NB4 (cell line): ENCODE measurements around a stretch of chr13.

- RRBS: no CpG with 5 or more reads among the region's 40 CpGs
These were observed 107.4 kb upstream of the DOCK9 start for GRCh38 chr13:99084933-99085999.

DNA sequence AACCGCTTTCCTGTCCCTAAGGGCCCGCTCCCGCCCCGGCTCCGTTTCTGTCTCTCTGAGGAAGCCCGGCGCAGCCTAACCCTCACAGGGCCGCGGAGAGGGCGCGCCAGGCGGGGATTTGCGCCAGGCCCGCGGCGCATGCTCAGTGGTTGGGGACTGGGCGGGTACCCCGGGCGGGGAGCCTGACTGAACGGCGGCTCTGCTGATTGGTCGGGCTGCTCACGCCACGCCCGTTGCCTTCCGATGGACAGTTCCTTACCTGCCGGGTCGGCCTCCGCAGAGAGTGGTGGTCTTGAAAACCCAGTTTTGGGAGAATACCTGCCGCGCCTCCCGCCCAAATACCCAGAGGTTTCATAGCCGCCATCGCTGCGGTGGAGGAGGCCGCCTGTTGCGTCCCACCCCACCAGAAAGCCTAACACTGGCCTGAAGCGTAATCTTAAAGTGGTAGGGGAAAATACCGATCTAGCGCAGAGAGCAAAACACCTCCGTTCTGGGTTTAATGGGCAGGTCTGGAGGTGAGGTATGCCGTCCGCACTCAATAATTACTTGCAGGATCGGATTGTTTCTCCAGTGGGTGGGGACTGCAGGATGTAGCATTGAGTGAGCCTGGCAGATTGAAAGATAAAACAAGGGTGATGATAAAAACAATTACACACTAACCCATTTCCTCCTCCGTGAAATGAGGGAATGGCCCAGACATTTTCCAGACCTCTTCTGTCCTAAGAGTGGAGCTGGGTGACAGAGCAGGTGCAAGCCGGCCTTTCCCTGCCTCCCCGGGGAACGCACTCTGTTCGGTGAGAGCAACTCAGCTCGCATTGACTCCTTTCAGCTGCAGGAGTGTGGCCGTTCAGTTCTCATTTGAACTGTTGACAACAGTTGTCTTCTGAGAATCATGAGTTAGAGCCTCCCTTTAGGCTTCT is 110.0 kb upstream of the DOCK9 start:
- RRBS: 87% methylated on average over 8 of the region's 51 CpGs

- RRBS: no CpG with 5 or more reads among the region's 1 CpG
These were observed 83.8 kb upstream of the UBAC2 start for GRCh38 chr13:99116811-99117230.

DNA sequence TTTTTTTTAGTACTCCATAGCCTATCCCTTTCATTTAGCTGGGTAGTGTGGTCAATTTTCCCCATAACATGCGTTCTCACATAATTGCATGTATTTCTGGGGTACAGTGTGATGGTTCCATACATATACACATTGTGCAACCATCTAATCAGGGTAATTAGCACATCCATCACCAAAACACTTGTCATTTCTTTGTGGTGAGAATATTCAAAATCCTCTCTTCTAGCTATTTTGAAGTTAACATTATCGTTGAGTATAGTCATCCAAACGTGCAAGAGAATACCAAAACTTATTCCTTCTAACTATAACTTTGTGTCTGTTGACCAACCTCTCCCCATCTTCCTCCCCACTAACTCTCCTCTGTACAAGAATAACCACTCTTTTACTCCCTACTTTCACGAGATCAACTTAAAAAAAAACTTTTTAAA is 1.0 kb upstream of the UBAC2 start:
- RRBS: no CpG with 5 or more reads among the region's 4 CpGs

GRCh38 chr13:99214260-99214801 is 13.7 kb downstream of the UBAC2 start:
- RRBS: no CpG with 5 or more reads among the region's 7 CpGs

GRCh38 chr13:99227686-99228511 is 27.2 kb downstream of the UBAC2 start:
- RRBS: no CpG with 5 or more reads among the region's 14 CpGs

DNA sequence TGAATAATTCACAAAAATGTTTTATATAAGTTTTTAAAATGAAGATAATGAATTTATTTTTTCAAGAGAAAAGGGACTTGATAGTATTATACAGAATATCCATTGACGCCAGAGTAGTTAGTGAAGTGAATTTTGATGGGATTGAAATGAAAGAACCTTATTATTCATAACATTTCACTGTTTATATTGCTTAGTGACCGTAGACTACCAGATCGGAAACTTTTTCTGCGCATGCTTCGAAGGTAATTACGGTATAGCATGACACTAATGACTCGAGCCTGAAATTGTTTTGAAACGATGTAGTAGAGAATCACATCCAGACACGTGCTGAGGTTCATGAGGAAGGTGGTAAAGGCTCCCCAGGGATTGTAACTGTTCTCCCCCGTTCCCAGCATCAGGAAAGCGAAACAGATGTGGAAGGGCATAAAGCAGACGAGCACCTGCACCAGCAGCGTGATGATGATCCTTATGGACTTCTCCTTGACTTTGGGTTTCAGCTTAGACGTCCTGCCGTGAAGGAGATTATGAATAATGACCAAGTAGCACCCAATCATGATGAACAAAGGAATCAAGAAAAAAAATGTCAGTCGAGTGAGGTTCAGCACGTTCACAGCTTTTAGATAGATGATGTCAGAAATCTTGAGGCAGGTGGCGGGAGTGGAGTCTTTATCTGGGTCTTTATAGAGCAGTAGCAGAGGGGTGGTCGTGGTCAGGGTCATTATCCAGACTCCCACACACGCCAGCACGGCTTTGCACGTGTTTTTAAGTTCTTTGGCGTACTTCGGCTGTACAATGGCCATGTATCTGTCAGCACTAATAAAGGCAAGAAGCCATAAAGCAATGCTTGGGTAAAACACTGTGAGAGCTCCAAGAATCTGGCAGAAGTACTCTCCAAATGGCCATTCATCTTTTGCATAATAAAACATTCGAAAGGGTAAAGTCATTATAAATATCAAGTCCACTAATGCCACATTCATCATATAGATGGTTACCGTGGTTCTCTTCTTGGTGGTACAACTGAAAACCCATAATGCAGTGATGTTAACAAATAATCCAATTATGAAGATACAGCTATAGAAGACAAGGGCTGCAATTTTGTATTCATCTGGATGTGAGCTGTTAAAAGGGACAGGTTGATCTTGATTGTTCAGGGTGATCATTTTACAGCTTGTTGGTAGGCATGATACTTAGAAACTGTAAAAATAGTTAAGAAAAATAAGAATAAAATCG is 3.1 kb downstream of the GPR18 start:
- RRBS: no CpG with 5 or more reads among the region's 27 CpGs

- RRBS: no CpG with 5 or more reads among the region's 2 CpGs
These were observed 21.5 kb upstream of the GPR18 start for GRCh38 chr13:99279626-99280039.

GRCh38 chr13:99305103-99306068 is 1.8 kb downstream of the GPR183 start:
- RRBS: no CpG with 5 or more reads among the region's 16 CpGs

DNA sequence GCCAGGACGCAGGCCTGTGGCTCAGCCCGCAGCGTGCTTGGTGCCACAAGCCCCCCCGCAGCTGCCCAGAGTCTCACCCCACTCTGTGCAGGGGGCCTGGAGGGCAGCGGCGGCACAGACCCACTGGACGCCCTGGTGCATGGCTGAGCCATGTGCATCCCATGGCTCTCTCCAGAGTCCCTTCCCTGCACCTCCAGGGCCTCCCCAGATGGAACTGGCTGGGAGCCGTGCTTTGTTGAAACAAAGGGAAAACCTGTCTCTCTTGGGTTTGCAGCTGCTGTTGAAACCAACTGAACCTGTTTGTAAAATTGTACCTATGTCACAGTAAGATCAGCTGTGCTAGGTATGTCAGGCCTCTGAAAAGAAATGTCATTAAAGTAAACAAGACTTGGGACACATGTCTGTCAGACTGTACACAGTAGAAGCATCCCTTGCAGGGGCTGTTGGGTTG is 48.5 kb upstream of the GPR183 start:
- RRBS: no CpG with 5 or more reads among the region's 8 CpGs

DNA sequence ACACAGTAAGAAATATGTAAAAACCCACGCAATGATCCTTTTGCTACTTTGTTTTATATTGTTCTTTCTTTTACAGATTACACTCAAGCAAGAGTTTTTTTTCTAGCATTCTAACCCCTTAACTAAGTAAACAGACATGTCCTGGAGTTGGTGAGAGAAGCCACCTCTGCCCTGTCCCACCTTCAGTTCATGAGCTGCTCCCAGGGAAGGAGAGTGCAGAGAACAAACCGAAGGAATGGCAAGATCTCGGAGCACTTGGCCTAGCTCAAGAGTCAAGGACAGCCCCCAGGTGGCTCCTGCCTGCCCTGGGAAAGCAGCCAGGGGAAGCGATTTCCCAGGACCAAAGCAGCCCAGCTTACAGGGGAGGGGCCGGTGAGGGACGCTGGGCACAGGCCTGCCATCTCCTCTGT is 87.7 kb upstream of the TM9SF2 start:
- RRBS: no CpG with 5 or more reads among the region's 6 CpGs

- RRBS: no CpG with 5 or more reads among the region's 4 CpGs
These were observed 22.7 kb downstream of the TM9SF2 start for GRCh38 chr13:99523982-99524354.

DNA sequence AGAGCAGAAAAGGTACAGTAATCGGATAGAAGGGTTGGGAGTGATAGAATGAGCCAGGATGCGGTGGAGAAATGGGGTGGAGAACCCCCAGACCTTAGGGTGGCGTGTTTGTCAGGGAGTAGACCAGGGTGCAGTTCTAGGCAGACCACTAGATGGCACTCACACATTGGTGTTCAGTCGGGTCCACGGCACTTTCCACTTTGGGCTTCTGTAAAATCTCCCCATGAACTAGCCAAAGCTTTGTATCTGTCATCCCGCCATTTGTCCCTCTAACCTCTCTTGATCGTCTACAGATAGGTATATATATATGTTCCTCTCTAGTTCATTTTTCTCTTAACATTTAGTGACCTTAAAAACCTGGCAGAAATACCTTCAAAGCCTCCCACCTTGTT is 49.7 kb downstream of the CLYBL start:
- RRBS: no CpG with 5 or more reads among the region's 7 CpGs

- RRBS: 19% methylated on average over 34 of the region's 65 CpGs
These were observed 444 bp downstream of the ZIC5 start for GRCh38 chr13:99970978-99971667.

- RRBS: no CpG with 5 or more reads among the region's 17 CpGs
These were observed 2.7 kb upstream of the ZIC2 start for GRCh38 chr13:99978744-99979427.

DNA sequence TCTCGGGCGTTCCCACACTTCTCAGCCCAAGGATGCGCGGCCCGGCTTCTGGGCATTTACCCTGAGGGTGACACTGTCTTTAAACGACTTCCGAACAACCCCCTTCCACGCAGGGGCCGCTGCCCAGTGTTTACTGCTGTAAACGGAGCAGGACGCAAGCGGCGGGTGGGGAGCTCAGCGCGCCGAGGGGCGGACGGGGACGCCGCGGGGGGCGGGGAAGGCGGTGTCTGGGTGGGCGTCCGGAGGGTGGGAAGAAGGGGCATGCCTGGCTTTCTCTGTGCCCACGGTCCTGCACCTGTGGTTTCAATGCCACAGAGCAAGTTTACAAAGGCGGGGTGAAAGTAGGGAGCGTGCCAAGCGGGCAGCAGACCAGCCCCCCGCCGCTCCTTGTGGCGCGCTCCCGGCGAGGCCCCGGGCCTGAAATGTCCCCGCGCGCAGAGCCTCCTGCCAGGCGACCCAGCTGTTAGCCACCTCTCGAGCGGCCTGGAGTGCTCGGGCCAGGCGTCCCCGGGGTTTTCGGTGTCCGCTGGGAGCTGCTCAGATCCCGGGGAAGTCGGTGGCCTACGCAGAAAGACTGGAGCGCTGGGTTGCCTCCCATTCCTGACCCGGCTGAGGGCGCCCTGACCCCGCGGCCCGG is 1.7 kb upstream of the ZIC2 start:
- RRBS: 1% methylated on average over 21 of the region's 56 CpGs

GRCh38 chr13:99985278-99985897 is 3.8 kb downstream of the ZIC2 start:
- RRBS: 8% methylated on average over 6 of the region's 55 CpGs

DNA sequence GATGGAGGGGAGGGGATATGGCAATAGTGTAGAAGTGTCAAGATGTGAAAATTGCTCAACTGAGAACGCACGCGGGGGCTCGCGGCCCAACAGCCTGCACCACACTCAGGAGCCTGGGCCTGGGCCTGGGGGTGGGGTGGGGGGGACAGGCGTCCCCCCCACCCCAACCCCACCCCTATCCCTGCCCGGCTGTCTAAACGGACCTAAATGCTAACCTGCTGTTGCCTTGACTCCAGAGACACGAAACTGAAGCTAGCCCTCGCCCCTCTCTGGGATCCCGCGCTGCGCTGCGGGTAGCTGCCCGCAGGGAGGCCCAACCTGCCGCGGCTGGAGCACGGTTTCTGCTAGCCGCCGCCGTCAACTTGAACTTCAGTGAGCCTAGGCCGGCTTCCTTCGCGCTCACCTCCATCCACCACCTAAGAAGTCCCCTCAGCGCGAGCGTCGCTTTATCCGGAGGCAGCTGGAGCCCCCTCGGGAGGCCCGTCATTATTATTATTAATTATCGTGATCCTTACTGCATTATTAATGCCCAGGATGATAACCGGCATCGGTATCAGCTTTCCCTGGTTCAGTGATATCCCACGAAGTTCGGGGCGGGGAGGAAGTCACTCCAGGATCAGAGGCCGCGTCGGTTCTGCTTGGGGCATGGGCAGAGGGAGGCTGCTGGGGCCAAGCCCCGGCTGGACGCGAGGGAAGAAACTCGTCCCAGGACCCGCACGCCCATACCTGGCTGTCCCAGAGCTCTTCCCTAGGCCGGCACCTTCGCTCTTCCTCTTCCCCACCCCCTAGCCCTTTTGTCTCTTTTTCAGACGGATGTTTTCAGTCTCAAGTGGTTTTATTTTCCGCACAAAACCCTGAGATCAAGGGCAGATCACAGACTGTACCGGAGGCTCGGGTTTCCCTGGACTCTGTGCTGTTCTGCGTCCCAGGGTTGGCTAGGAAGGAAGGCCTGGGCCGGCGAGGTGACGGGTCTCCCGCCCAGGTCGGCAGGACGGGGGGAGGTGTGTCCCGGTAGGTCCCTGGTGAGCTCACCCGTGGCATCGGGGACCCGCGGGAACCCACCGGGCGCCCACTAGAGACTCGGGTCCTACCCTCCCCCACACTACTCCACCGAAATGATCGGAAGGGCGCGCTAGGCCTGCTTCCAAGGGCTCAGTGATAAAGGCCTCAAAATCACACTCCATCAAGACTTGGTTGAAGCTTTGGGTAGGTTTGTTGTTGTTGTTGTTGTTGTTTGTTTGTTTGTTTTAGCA is 7.6 kb downstream of the ZIC2 start:
- RRBS: 94% methylated on average over 21 of the region's 71 CpGs

GRCh38 chr13:99990056-99990999 is 8.7 kb downstream of the ZIC2 start:
- RRBS: 98% methylated on average over 2 of the region's 44 CpGs